A375 (cell line): ENCODE measurements around the genes GTF2A1L and GPR75.

DNA sequence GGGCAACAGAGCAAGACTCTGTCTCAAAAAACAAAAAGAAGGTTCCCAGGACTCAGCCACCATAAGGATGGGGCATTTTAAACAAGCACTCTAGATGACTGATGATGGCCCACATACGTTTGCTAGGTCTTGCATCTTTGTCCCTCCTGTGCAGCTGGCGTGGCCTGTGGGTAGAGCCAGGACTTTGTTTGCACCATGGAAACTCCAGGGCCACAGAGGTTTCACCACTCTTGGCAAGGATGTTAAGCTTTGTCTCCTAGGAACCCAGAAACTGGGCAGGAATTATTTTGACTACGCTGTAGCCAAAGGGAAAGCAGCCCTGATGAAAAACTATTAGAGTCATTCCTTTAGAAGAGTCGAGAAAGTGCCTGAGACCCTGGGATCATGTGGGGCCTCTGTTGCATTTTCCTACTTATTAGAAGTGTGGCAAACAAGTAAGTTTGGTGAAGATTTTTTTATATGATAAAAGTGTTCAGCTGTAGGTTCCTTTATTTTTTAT lies 54.2 kb upstream of the CALM2 start:
- RAMPAGE, long total RNA = no peak

DNA sequence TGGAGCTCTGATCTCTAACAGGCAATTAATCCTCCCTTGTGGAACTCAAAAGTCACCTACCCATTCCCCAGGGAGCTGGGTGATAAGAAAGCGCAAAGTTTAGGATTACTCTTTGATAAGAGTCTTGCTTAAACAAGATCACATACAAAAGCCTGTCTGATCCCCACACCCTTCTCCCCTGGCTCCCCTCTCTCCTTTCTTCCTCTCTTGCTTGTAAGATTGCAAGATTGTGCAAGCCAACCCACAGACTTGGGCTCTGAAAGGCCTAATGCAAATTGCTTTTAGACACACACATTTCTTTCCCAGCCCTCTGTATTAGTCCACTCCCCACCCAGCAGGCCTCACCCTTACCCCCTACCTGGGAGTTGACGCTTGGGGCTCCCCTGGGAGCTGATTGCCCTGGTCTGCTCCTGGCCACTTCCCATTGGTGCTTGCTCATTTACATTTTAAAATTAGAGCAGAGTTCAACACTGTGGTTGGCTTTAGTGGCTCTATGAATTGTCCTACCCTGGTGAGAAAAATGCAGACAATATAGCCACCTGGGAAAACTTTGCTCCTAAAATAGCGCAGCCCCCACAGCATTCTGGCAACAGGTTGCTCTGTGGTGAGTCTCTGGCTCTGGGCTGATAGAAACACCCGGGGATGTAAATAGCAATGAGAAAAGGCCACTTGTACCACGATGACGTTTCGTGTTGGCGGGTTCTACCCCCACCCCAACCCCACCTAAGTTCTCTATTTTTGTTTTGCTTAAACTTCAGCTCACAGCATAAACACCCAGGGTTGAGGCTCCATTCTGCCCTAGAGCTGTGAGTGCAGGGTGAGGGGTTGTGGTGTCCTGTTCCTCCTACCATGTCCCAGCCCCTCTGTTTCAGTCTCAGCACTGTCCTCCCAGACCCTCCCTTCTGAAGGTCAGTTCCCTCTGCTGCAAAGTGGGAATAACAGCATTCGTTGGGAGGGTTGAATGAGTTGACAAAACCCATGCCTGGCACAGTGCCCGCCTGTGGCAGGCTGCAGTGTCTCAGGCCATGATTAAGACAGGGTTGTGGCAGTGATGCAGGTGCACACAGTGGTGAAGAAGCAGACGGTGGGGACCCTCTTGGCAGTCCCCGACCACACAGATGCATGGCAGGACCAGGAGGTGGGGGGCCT lies 58.7 kb upstream of the EPCAM start:
- RAMPAGE, long total RNA = no peak

DNA sequence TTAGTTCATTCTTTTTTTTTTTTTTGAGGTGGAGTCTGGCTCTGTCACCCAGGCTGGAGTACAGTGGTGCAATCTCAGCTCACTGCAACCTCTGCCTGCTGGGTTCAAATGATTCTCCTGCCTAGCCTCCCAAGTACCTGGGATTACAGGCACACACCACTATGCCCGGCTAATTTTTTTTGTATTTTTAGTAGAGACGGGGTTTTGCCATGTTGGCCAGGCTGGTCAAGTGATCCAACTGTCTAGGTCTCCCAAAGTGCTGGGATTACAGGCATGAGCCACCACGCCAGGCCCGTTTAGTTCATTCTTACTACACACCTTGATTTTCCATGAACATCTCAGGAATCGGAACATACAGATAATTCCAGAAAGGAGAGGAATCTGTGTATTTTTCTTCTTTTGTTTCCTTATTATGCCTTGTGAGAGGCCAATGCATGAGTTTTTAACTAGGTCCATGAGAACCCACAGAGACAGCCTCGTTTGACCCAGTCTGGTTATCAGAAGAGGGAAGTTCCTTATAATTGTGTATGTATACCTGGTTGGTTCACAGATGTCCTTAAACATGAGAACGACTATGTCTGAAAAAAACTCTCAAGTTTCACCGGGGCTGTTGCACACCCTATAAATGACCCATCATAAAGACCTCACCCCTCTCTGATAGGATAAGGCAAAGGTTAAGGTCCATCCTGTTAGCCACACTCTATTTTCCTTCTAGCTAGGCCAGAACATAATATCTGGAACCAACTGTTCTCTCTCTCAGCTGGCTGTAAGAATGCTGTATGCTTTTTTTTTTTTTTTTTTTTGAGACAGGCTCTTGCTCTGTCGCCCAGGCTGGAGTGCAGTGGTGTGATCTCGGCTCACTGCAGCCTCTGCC lies 9.0 kb upstream of the EPCAM start:
- RAMPAGE, long total RNA = no peak

DNA sequence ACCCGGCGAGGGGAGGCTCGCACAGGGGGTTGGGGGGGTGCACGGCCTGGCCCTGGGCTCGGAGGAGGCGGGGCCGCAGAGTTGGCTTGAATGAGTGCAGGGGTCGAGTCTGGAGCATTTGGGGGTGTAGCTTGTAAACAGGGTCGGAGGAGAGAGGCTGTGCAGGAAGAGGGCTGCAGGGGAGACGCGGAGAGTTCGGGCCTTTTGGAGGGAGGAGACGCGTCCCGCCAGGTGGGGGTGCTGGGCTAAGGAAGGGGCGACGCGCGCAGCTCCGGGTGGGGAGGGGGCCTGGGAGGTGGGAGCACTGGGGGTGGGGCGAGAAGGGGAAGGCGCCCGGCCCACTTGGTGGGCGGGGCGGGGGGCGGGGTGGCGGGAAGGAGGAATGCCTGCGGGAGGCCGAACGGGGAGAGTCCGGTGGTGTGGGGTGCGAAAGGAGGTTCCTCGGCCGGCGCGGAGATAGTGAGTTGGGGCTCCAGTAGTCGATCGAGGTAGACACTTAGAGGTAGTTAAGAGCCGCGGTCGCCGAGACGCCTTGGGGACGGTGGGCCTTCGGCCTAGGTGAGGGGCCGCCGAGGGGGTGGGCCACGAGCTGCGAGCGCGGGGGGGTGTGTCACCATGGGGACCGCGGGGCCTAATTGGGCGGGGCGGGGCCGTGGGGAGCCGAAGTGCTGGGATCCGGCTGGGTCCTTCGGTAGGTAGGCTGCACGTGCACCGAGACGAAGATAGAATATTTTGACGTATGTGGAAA lies 777 bp downstream of the MSH6 start:
- RAMPAGE, long total RNA = no peak

DNA sequence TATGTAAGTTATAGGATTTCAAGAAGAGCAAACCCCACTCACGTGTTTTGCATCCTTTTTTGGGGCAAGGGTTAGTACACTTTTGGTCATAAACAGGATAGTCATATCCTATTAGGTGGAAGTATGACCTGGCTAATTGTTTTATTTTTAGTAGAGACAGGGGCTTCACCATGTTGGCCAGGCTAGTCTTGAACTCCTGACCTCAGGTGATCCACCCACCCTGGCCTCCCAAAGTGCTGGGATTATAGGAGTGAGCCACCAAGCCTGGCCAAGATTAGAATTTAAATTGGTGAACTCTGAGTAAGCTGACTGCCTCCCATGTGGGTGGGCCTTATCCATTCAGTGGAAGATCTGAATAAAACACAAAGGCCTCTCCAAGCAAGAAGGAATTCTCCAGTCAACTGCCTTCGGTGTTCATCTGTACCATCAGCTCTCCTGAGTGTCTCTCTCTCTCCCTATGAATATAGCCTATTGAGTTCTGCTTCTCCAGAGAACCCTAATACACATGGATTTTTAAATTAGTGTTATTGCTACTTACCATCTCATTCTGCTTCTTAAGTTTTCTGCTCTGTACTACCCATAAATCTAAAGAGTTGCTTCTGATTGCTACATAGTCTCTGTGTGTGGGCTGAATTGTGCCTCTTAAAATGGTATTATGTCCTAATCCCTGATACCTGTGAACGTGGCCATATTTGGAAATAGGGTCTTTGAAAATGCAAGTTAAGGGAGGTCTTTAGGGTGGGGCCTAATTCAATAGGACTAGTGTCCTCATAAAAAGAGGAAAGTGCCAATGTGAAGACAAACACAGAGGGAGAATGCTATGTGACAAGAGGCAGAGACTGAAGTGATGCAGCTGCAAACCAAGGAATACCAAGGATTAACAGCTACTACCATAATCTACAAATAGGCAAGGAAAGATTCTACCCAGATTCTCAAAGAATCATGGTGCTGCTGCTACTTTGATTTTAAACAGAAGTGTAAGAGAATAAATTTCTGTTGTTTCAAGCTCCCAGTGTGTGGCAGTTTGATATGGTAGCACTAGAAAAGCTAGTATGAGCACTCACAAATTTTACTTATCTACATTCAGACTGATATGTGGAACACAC lies 36.2 kb downstream of the FBXO11 start:
- RAMPAGE, long total RNA = no peak

GRCh38 chr2:47876724-47877588 lies 29.3 kb downstream of the FBXO11 start:
- RAMPAGE, long total RNA = no peak

DNA sequence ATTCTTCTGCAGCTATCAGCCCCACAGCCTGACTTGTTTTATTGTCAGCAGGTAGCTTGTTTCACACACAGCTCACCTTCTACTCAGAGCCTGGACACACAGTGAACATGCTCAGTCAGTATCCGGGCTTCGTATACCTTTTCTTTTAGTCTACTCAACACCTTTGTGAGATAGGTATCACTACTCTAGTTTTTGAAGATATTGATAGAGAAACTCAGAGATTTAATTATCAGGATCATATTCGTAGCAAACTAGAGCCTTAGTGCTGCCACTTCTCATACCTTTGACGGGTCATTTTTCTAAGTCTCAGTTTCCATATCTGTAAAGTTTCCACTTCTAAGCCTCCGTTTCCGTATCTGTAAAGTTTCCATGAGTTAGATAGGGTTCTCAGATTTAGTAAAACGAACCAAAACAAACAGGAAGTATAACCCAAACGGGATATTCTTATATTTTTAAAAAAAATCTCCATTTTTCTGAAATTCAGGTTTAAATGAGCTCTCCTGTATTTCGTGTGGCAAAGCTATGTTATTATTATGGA lies 1.0 kb upstream of the FOXN2 start:
- RAMPAGE, long total RNA = no peak

- RAMPAGE, long total RNA = no peak
Measured at GRCh38 chr2:48420439-48421244, 19.9 kb upstream of the PPP1R21 start.

DNA sequence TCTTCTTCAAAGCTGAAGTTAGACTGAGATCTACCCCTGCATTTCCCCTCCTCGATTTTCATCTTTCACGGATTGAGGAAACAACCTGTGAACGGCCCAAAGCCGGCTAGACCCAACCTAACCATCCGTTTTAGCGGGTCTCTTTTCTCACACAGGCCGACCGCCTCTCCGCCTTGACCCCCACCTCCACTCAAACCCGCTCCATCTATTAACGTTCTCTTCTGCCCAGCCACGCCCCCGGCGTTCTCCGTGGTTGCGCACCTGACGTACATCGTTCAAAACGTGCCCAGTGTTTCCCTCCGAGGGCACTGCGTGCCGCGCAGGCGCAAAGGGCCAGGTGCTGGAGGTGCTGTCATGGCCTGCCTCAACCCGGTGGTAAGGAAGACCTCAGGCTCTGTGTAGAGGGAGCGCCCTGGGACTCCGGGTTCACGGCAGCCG lies at the start of gene GTF2A1L:
TSS of gene GTF2A1L (plus strand) at position 336 of the 438 bp plus-strand sequence.
- RAMPAGE, long total RNA = no peak

- RAMPAGE, long total RNA = no peak
Measured at GRCh38 chr2:50614398-50614597, 417.6 kb downstream of the NRXN1 start.

GRCh38 chr2:51990625-51991093 lies 958.7 kb upstream of the NRXN1 start:
- RAMPAGE, long total RNA = no peak

GRCh38 chr2:53259054-53259599 lies 508.5 kb upstream of the CHAC2 start:
- RAMPAGE, long total RNA = no peak

DNA sequence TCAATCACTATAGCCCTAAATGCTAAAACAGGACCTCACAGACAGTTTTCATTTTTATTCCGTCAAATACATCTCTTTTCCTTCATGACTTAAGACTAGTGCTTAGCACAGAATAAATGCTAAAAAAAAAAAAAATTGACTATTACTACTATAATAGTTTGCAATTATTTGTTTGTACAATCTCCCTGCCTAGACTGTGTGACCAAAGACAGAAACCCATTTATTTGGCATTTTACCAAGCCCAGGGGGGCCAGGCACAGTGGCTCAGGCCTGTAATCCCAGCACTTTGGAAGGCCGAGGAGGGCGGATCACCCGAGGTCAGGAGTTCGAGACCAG lies 1.5 kb downstream of the ASB3 start:
- RAMPAGE, long total RNA = no peak

DNA sequence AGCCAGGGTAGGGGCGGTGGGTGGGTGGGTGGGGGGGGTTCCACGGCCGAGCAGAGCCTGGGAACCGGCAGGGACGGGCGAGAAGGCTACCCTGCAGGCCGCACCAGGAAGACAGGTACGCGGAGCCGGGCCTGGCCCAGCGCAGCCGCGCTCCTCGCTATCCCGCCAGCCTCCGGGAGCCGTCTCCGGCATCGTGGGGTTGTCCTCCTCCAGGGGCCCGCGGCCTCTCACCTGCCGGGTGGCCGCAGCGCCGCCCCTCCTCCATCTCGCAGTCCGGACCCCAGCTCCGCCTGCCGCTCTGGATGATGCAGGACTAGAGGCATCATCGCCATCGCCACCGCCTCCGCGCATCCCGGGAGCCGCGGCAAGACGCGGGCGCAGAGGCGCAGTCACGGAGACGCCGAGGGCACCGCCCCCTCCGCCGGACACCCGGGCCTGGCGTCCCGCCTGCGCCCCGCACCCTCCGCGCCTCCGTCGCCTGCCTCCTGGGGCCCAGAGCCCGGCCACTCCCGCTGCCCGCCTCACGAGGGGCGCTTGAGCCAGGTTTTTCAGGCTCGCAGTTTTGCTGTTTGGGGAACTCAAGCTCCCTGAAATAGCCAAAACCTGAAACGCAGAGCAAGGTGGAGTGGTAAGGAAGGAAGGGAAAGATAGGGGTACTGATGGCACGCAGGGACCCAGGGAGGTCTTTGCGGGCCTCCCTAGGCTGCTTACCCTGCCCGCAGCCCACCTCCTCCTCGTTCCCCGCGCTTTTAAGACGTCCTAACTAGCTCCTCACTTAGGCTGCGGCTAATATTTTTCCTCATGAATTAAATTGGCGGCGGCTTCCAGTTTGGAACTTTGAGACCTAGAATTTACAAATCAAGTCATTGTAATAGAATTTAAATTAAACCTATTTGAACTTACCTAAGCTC lies at the start of gene GPR75:
TSS of gene GPR75 (minus strand) at position 371 of the 911 bp plus-strand sequence.
- RAMPAGE, long total RNA = no peak

DNA sequence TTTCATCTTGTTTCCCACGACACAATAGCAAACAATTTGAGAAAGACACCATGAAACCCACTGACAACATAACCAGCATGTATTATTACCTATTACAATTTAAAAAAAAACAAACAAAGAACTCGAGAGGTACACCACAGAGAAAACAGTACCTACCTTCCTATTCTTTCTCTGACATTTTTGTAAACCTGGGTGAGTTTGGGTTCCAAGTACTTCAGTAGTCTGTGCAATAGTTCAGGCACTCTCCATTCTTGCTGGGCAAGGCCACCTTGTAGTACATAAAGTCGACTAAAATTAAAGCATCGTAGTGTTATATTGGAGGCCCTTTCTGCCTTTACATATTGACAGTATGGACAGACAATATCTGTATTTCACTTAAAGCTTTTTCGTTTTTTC lies 27.9 kb upstream of the GPR75 start:
- RAMPAGE, long total RNA = no peak

- RAMPAGE, long total RNA = no peak
Measured at GRCh38 chr2:53912731-53913589, 53.2 kb upstream of the GPR75 start.

GRCh38 chr2:53961700-53962263 lies 9.0 kb downstream of the PSME4 start:
- RAMPAGE, long total RNA = no peak

DNA sequence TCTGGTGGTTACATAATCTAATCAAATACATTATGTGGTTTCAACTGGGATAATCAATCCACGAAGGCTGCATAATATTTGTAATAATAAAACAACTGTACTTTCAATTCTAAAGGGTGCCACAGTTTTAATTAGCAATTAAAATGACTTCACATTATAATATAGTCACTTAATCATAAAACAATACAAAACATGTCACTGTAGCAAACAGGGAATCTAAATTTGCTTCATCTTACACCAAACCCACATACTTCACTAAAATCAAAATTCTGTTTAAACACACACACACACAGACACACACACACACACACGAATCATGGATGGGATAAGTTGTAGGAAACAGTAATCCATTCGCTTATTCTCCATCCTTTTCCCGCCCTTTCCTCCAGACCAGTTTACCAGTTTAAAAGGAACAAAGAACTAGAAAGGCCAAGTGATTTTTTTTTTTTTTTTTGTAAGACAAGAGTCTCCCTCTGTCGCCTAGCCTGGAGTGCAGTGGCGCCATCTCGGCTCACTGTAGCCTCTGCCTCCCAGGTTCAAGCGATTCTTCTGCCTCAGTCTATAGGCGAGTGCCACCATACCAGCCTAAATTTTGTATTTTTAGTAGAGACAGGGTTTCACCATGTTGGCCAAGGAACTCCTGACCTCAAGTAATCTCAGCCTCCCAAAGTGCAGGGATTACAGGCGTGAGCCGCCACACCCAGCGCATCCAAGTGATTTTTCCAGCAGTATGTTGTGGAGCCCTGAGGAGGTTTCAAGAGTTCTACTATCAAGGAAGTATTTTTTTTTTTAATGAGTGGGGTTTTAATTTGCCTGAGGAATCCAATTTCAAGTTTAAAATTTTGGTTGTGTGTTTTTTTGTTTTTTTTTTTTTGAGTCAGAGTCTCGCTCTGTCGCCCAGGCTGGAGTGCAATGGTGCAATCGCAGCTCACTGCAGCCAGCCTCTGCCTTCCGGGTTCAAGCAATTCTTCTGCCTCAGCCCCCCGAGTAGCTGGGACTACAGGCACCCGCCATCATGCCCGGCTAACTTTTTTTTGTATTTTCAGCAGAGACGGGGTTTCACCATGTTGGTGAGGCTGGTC lies 5.6 kb downstream of the PSME4 start:
- RAMPAGE, long total RNA = no peak

DNA sequence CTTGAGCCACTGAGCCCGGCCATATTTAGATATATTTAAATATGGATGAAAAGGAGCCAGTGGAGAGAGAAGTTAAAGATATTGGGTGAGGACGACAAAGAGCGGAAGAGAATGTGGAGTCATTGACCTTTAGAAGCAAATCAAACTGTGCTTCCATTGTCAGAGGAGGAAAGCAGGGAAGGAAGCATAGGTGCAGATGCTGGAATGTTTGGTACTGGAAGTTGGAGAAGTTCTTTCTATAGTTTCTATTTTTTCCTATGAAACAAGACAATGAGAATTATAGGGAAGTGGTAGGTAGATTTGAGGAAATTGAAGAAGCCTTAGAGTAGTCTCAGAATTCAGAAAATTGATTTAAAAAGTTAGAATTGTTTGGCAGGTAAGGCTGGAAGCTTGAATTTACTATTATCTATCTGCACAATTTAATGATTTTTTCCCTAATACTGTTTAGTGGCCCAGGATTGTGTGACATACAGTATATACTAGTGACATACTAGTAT lies 3.3 kb downstream of the ACYP2 start:
- RAMPAGE, long total RNA = no peak

DNA sequence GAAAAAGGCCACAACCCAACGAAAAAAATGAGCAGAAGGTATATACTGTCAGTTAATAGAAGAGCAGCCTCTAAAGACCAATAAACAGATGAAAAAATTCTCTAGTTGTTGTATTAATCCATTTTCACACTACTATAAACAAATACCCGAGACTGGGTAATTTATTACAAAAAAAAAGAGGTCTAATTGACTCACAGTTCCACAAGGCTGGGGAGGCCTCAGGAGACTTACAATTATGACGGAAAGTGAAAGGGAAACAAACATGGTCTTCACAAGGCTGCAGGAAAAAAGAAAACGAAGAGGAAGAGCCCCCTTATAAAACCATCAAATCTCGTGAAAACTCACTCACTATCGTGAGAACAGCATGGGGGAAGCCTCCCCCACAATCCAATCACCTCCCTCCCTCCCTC lies 61.8 kb upstream of the SPTBN1 start:
- RAMPAGE, long total RNA = no peak